Thoracic aorta endothelial cell (primary cell): ENCODE measurements around the genes MRPL52 and SLC7A8.

GRCh38 chr14:22489116-22489694, 99.8 kb downstream of the DAD1 start:
- CAGE, long polyA plus RNA = no peak

- CAGE, long polyA plus RNA = no peak
These were observed 97.1 kb downstream of the DAD1 start for GRCh38 chr14:22491834-22492509.

DNA sequence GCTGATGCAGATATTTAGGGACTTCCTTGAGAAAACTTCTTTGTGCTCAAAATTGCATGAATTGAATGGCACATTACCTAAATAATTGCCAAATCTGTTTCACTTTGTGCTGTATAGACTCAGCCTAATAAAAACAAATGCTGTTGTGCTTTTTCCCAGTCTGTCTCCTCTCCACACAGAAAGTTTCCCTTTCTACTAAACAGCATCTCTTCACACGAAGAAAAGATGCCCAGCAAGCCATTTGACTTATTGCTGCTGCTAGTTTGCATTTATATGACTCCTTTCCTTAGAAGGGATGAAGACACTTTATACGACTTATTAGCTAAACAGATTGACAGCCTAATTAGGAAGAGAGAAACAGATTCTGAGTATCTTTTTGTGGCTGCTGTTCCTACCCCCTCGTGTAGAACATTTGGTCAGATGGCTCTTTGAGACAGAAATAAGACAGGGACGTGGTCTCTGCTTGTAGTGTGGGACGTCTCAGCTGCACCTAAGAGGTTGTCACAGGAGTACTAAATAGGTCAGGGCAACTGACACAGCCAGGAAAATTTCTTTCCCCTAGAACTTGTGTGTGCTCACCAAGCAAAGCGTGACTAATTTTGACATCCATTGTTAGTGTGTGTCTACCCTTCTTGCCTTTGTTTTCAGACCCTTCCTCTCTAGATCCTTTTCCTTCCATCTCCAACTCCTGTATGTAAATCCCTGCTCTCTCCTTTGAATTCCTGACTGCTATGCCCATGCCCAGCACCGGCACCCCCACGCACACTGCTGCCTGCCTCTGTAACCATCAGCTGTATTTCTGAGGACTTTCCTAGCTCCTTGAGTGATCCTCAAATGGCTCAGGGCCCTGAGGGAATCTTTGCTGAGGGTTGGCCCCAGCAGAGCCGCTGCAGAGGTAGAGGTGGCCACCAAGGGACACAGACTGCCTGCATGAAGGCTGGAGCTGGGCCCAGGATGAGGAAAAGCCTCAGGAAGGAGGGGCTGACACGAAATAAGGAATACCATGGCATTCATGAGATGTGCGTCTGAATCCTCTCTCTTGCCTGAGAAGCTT, 83.2 kb downstream of the DAD1 start:
- CAGE, long polyA plus RNA = no peak

DNA sequence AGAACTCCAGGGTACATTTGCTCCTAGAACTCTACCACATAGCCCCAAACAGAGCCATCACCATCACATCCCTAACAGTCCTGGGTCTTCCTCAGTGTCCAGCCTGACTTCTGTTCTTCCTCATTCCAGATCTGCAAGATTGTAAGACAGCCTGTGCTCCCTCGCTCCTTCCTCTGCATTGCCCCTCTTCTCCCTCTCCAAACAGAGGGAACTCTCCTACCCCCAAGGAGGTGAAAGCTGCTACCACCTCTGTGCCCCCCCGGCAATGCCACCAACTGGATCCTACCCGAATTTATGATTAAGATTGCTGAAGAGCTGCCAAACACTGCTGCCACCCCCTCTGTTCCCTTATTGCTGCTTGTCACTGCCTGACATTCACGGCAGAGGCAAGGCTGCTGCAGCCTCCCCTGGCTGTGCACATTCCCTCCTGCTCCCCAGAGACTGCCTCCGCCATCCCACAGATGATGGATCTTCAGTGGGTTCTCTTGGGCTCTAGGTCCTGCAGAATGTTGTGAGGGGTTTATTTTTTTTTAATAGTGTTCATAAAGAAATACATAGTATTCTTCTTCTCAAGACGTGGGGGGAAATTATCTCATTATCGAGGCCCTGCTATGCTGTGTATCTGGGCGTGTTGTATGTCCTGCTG, 37.4 kb downstream of the DAD1 start:
- CAGE, long polyA plus RNA = no peak

DNA sequence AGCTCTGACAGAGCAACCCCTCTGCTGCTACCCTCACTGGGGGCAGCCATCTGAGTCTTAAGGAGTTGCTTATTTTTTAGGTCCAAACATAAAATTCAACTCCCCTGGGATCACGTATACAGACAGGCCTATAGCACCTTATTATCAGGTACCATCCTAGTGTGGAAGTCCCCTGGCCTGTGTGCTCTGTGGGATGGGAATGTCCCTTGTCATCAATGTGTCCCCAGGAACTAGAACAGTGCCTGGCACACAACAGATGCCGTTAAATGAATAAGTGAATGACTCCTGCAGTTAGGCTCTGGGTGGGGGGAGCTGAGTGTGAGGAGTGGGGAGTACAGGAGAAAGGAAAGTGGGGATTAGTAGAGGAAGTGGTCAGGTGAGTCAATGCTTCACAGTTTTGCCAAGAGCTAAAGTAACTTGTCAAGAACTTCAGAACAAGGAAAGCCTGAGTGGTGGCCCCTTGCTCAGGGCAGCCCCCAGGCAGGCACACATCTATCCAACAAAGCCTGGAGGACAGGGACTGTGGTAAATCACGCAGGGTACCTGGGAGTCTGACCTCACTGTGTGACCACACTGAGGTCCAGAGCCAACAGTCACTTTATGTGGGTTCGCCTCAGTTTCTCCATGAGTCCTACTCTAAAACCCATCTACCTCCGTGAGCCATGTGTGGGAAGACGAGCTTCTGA, 33.4 kb downstream of the DAD1 start:
- CAGE, long polyA plus RNA = no peak

- CAGE, long polyA plus RNA = no peak
These were observed 402 bp upstream of the ABHD4 start for GRCh38 chr14:22597739-22598057.

- CAGE, long polyA plus RNA = no peak
These were observed 2.7 kb upstream of the SLC7A7 start for GRCh38 chr14:22817802-22818426.

GRCh38 chr14:22829421-22830630, at the start of gene MRPL52:
Gene MRPL52, plus strand, starts transcription at chr14:22829887.
- CAGE, long polyA plus RNA = no peak

DNA sequence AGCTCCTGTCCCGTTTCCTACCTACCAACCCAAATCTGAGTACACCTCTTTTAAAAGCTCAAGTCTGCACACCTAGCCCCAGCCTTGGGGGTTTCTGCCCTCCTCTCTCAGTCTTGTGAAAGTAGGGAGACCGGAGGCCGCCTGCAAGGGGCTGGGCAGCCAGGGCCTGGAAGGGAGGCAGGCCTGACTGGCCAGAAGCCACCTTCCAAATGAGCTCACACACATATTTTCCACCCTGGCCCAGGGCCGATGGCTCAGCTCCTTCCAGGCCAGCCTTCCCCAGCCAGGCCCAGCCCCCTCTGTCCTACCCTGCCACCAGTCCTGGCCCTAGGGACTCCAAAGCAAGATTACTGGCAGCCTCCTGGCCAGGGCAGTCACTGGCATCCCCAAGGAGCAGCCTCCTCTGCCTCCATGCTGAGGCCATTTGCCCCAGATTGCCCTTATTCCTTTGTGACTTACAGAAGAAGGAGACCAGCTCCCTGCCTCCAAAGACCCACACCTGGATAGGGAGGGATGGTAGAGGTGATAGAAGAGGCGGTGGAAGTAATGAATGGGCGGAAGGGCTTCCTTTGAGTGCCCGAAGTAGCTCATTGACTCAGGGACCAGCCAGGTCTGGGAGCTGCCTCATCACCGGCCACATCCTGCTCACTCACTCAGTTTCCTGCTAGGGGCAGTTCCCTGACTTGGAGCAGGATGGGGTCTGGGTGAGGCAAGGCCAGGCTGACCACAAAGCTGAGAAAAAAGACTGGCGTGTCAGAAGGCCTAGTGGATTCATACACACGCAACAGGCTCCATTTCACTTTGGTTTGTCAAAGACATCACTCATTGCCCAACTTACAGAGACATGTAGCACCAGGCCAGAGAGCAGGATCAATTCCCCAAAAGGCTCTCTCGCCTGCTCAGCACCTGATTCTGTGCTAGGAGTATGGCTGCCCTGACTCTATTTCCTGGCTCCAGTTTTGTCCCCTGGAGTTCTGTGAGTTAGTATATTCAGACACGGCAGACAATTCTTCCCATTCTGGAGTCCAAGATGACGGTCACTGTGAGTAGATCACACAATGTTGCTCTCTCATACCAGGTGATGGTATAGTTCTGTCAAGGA, 14.9 kb downstream of the MMP14 start:
- CAGE, long polyA plus RNA = no peak

- CAGE, long polyA plus RNA = no peak
These were observed 814 bp downstream of the LRP10 start for GRCh38 chr14:22872234-22872873.

GRCh38 chr14:22917374-22918118, 1.4 kb downstream of the RBM23 start:
- CAGE, long polyA plus RNA = no peak

DNA sequence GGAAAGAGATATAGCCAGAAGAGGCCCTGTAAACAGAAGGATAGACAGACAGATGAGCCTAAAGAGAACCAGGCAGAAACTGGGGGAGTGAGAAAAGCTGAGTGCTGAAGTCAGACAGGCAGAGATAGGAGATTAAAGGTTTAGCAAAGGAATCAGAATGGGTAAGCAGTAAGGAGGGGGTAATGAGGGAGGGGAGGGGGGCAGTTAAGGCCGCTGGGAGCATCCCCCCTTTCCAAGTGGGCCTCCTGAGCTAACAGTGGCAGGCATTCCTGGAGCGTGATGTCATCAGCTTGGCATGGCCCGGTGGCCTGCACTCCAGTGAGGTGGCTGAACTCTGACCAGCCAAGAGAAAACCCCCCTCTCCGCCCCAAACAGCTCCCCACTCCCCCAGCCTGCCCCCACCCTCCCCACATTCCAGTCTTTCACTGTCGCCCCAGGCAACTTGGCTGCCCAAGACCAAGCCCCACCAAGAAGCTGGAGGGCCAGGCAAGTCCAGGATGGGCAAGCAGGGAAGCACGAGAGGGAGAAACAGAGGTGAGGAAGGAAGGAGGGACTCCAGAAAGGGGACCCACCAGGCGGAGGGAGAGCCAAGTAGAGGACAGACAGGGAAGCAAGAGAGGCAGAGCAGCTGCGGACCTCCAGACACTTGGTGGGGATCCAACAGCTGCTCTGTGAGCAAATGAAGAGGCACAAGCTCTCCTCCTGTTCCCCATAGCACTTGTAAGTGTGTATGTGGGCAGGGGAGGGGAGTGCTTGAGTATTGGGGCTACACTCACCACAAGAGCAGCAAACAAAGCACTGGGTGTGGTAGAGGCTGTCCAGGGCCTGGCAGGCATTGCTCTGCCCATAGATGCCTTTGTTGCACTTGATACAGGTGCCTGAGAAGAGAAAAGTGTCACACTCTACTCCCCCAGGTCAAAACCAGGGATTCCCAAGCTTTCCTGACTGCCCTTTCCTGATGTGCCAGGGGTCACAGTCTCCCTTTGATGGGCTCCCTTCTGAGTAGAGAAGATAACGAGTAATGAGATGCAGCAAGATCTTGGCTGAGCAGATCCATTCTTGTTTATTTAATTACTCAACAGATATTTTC, 4.4 kb downstream of the AJUBA start:
- CAGE, long polyA plus RNA = no peak

DNA sequence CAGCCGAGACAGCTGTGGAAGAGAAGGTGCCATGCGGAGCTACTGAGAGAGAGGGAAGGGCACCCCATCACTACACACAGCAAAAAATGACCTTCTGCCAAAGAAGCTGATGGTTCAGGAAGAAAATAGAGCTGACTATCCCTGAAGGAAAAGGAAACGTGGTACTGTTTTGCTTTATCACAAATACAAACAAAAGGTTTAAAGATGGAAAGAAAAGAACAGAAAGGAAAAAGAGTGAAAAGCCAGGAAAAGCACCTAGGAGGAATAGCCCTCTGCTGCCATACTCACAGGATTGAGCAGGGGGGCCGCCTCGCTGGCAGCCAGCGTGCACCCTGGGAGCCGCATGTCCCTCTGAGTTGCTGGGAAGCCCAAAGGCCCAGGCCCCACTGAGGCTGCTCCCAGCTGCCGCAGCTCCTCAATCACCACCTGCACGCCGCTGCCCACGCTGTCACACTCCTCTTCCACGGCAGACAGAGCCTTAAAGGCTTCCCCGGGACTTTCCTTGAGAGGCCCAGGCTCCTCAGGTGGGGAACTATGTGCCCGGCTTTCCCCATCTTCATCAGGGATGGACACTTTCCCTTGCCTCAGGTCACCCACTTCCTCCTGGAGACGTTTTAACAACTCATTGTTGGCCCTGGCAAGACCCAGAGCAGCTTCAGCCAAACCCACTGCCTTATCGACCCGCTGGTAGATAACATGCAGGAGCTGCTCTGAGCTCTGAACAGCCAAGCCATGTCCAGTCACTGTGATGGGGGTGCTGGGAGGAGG, 11.6 kb downstream of the C14orf93 start:
- CAGE, long polyA plus RNA = no peak

DNA sequence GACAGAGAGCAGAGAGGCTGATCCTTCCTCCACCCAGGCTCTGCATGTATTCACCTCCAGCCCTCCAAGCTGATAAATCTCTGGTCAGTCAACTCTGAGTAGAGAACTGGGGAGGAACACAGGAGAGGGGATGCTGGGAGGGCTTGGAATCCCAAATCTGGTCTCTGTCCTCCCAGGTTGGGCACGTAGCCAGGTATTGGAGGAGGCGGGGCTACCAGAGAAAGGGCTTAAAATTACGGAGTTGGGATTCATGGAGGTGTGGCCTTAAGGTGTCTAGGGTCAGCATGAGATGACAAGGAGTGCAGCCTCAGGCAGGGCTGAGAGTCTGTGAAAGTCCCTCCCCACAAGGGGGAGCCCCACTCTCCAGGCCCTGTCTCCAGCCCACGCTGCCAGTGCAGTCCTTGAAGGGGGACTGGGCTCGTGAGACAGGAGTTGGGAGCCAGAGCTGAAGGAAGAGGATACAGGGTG, 1.3 kb downstream of the CDH24 start:
- CAGE, long polyA plus RNA = no peak

DNA sequence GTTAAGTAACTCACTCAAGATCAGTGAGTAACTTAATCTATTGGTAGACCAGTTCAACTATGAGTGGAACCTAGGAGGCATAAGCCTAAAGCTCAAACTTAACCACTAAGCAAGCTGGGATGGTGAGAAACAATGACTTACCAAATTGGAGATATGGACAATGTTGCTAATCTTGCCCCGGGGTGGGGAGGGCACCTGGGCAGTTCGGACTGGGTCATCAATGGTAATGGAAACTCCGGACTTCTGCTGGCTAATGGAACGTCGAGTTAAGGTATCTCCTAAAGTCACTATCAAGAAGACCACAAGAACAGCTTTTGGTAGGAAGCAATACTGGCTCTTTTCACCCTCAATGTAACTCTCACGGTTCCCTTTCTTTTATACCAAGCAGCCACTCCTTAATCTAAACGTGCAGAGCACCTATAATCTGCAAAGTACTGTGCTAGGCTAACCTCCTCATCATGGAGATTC, 5.5 kb upstream of the CDH24 start:
- CAGE, long polyA plus RNA = no peak

GRCh38 chr14:23066151-23066944, 9.0 kb upstream of the CDH24 start:
- CAGE, long polyA plus RNA = no peak

GRCh38 chr14:23183048-23184199, at the start of gene SLC7A8:
Gene SLC7A8, minus strand, starts transcription at chr14:23183660.
- CAGE, long polyA plus RNA = no peak

DNA sequence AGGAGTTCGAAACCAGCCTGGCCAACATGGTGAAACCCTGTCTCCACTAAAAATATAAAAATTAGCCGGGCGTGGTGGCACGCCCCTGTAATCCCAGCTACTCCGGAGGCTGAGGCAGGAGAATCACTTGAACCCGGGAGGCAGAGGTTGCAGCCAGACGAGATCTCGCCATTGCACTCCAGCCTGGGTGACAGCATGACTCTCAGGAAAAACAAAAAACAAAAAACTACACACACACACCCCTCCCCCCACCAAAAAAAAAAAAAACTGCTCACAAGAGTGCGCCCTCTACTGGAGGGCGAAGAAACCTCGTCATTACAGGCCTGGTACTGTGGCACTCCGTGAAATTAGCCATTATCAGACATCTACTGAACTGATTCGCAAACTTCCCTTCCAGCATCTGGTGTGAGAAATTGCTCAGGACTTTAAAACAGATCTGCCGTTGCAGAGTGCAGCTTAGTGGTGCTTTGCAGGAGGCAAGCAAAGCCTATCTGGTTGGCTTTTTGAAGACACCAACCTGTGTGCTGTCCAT, 7.7 kb downstream of the PPP1R3E start:
- CAGE, long polyA plus RNA = no peak

- CAGE, long polyA plus RNA = no peak
These were observed 1.3 kb downstream of the PPP1R3E start for GRCh38 chr14:23300997-23302056.

- CAGE, long polyA plus RNA = no peak
These were observed 3.1 kb downstream of the PABPN1 start for GRCh38 chr14:23324342-23324820.